SJCRH30 (cell line): ENCODE measurements around a stretch of chr3.

GRCh38 chr3:67685448-67685888 lies 31.1 kb upstream of the SUCLG2 start:
- RAMPAGE, long total RNA = no peak

DNA sequence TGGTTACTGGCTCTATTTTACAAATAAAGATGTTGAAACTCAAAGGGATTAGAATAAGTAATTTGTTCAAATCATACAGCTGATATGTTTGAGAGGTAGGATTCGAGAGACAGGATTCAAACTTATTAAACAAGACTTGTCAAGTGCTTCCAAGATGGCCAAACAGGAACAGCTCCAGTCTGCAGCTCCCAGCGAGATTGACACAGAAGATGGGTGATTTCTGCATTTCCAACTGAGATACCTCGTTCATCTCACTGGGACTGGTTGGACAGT lies 56.4 kb upstream of the TAFA1 start:
- RAMPAGE, long total RNA = no peak

DNA sequence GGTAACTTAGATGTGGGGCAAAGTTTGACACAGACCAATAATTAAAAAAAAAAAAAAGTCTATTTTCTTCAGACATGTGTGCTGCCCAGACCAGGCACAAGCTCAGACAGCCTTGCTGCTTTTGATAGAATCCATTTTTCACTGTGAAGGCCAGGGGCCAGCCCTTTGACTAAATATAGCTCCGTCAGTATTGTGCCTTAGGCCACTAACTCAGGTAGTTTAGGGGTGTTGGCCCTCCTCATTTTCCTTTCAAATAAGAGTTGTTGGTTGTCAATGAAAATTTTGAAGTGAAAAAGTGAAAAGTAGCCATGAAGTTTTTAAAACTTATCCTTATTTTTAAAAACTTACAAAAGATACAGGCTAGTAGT lies 2.7 kb downstream of the ARL6IP5 start:
- RAMPAGE, long total RNA = no peak

GRCh38 chr3:69320576-69321497 lies 65.1 kb downstream of the FRMD4B start:
- RAMPAGE, long total RNA = no peak

- RAMPAGE, long total RNA = no peak
Measured at GRCh38 chr3:70956890-70957929, 626.3 kb downstream of the FOXP1 start.

DNA sequence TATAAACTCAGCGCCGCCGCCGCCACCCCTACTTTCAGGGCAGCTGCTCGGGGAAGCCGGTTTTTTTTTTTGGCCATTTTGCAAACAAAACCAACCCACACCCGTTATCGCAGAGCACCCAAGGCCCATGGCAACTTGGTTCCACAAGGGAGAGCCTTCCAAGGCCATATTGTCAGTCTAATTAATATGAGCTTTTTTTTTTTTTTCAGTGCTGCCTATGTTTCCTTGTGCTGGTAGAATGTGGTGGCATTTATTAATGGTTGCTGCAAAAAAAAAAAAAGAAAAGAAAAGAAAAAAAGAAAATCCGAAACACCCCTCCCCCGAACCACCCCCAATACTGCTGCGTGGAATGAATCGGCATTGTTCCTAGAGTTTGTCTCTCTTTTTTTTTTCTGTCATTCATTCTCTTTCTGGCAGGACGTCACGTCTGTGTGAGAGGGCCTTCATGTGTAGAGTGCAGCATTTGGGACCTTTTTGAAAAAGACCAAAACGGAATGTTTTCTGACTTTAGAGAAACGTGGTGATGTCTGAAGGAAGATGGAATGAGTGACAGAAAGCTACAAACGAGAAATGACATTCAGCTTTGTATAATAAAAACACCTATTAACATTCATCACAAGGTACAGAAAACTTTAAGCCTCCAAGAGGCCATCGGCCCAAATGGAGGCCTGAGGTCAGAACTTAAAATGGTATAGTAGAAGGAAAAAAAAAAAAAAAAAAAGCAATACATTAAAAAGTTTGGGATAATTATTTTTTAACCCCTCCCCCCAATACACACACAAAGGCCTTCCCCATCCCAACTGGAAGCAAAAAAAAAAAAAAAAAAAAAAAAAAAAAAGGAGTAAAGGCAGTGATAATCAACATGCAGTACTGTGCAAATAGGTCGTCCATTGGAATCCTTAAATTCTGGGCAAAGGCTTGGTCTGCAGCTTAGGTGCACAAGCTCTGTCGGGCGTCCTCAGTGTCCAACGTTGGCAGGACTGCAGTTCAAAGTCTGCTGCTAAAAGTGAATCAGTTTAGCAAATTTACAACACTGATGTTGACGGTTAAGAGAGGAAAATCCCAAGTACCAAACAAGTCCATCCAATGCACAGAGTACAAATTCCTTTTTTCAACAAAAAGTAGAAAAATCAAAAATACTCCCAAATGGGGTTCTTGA lies 625.2 kb downstream of the FOXP1 start:
- RAMPAGE, long total RNA = no peak

- RAMPAGE, long total RNA = no peak
Measured at GRCh38 chr3:70982357-70983423, 600.8 kb downstream of the FOXP1 start.

DNA sequence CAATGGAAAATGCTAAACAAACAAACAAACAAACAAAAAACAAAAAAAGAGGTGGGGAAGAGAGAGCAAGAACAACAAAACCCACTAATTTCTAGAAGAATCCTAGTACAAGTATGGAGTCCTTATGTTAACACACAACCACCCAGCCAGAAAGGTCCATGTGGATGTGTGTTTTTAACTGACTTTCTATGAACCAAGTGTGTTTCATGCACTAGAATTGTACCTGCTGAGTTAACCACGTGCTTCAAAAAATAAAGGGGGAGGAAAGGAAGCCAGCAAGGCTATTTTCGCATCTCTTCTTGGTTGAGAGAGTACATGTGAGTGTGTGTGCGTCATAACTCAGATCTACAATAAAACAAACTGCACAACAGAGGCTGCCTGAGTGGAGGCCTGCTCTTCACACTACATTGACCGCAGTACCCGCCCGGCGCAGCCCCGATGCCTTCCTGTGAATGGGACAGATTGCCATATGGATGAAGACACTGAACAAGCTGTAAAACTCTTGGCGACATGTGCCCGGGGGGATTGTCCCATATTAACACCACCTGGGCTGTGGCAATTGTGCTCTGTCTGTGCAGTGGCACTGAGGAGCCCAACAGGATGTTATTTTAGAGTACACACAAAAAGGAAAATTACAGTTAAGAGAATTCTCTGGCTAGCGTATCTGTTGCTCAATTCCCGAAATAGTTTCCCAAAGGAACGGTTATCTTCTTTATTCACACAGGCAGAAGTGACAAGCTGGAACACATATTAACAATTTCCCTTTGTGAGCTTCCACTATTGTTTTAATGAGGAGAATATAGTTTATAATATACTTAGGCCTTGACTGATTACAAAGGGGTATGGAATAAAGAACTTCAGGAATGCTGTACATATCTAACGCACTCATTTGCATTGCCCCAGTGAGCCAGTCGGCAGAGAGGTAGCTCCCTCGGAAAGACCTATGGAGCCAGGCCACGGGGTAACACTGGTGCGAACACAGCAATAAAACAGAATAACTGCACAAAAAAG lies 551.5 kb downstream of the FOXP1 start:
- RAMPAGE, long total RNA = no peak

- RAMPAGE, long total RNA = no peak
Measured at GRCh38 chr3:71127267-71128275, 456.0 kb downstream of the FOXP1 start.

DNA sequence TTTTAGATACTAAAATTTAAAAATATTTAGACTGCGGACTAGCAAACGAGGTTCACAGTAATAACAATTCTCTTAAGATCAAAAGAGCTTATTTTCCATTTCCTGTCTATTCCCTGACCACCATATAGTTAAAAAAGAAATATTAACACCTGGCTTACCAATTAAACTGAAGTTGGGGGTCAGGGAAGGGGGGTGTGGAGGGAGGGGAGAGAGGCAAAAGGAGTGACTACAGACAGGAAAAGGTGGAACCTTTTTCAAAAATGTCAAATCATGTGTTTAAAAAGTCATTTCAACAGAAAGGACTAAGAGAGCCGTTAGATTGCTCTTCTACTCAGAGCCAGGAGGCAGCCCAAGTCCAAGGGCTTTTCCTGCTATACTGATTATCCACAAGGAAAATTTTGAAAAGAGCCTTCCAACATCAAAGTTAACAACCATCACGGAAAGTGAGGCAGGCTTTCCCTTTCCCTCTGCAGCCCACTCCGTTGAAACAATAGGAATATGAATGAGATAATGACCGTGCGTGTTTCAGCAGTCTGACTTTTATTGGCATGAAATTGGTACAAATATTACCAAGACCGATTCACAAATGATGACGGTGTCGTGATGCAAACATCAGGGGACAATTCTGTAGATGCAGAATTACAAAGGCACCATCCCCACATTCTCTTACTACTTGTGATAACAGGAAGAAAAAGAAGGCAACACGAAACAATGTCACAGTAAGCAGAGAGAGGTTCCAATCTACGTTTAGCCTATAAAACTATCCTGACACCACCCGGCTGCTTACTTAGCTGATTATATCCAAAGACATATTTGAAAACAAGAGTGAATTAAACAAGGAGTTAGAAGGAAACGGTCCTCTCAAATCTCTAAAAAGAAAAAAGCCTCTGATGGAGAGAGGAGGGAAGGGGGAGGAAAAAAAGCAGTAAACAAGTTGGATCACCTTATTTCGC lies 453.8 kb downstream of the FOXP1 start:
- RAMPAGE, long total RNA = no peak

- RAMPAGE, long total RNA = no peak
Measured at GRCh38 chr3:71133110-71133703, 450.3 kb downstream of the FOXP1 start.

DNA sequence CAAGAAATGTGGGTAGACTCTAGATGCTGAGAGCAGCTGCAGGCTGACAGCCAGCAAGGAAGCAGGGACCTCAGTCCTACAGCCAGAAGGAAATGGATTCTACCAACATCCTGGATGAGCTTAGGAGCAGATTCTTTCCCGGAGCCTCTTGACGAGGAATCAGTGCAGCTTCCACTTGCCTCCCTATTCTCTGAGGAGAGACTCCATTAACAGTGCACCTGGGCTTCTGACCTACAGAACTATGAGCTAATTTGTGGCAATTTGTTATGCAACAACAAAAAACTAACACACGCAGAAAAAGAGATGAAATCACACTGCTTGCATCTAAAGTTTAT lies 441.0 kb downstream of the FOXP1 start:
- RAMPAGE, long total RNA = no peak

DNA sequence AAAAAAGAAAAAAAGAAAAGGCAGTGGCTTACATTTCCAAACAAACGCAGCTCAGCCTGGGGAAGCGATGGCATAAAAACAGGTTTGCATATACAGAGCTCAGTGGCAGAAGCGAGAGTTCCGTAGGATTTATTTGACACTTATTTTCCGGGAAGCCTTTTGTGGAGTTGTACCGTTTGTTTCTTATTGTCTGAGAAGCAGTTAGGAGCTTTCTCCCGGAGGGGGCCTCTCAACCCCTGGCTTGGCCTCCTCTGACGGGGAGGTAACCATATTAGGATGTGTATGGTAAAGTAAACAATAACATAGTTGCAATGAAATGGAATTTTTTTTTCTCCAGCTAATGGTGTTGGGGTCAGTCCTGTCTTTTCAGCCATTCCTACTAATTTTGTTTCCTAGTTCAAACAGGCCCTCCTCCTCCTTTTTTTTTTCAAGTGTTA lies 338.5 kb downstream of the FOXP1 start:
- RAMPAGE, long total RNA = no peak

- RAMPAGE, long total RNA = no peak
Measured at GRCh38 chr3:71395287-71396053, 188.1 kb downstream of the FOXP1 start.

GRCh38 chr3:71437068-71438150 lies 146.1 kb downstream of the FOXP1 start:
- RAMPAGE, long total RNA = no peak

DNA sequence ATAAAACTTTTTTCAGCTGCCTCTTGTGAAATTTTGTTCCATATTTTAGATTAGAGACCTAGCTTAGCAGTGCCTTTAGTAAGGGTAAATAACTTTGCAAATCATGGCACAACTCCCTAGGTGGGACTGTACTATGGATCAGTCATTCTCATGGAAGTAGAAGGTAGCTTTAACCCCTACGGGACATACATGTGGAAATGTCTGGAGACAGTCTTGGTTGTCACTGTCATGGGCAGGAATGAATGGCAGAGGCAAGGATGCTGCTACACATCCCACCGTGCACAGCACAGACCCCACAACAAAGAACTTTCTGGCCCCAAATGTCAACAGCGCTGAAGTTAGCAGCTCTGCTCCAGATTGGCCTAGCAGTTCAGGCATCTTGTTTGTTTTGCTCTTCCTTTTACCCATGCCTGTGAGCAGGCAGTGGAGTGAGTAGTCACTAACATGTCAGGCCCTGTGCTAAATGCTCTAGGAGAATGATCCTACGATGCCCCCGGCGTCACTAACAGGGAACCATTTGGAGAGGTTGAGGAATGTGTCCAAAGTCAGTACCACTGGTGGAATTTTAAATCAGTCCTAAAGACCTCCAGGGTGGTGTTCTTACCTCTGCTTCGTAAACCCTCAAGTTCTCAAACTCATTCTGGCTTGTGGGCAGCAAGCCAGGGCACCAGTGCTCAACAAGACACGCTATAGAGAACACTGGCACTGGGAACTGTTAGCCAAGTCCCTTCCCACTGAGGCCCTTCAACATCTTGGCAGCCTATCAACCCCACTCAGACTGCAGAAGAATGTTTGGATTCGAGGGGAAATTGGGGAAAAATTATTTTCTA lies 142.2 kb downstream of the FOXP1 start:
- RAMPAGE, long total RNA = no peak

DNA sequence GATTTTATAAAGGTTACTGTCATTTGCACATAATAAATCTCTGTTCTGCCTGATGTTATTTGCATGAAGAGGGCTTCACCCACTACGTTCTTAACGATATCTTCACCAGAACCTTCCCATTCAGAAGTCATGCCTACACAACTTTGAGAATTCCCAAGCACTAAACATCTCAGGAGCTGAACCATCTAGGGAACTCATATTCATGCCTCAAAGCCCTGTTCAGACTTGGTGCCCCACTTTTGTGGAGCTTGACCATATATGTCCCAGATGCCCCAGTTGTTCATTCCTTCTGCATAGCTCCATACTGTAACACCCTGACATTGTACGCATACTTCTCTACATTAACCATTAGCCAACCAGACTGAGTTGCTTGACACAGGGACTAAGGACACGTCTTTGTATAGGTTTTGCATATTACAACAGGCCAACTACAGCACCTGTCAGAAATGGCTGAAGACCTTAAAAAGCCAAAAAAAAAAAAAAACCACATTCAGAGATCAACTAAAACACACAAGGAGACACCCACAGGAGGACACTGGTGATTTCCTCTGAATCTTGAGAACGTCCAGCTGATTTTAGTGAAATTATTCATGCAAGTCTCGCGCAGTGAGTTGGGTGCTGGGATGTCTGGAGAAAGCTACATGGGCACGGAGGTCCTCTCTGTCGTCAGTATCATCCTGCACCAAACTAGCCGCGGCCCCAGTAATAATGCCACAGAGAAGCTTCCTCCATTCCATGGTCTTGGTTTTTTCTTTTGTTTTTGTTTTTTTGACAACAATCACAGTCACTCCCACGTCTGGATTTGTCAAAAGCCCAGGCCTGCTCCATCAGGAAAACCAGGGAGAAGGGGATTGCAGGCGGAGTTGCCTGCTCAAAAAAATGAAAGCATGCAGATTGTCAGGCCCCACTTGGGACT lies 141.4 kb downstream of the FOXP1 start:
- RAMPAGE, long total RNA = no peak

DNA sequence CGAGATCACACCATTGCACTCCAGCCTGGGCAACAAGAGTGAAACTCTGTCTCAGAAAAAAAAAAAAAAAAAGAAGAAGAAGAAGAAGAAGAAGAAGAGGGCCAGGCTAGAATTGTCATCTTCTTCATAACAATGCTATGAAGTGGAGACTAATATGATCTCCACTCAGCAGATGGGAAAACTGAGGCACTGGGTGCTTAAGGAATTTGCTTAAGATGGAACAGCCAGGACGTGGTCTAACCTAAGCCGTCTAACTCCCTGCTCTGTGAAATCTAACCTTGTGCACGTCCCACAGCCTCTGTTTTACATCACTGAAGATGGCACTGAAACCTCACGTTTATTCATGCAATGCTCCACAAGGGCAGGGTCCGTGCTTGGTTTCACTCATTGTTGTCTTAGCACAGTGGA lies 118.3 kb downstream of the FOXP1 start:
- RAMPAGE, long total RNA = no peak

DNA sequence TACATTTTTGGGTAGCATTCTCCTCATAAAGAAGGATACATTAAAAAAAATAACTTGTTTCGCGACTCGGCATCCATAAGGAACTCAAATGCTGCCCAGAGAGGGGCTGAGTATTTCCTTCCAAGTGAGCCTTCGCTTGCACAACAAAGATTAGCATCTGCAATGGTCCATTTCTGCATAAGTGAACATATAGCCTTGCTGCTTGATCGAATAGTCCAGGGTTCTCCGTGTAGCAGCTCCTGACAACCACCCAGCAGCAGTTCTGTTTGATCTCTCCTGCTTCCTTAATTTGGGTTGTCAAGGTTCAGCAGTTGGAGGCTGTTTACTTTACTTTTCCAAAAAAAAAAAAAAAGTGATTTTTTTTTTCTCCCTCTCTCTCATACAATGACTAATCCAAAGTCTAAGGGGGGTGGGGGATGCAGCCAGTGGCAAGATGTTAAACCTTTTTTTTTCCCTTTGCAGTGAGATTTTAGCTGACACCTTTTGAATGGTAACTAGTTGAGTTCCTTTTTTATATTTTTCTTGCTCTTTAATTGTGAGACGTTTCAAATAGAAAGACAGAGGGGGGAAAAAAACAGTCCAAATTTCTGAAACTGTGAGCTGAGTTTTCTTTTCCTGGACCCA lies 3.6 kb downstream of the FOXP1 start:
- RAMPAGE, long total RNA = no peak

GRCh38 chr3:71581258-71581484 lies 2.4 kb downstream of the FOXP1 start:
- RAMPAGE, long total RNA = no peak